Umbilical cord (tissue), 2 donors: ENCODE data around the gene ACTL8.

- RAMPAGE, long total RNA = no peak
These were observed 25.1 kb downstream of the ARHGEF10L start for GRCh38 chr1:17564519-17565069.

DNA sequence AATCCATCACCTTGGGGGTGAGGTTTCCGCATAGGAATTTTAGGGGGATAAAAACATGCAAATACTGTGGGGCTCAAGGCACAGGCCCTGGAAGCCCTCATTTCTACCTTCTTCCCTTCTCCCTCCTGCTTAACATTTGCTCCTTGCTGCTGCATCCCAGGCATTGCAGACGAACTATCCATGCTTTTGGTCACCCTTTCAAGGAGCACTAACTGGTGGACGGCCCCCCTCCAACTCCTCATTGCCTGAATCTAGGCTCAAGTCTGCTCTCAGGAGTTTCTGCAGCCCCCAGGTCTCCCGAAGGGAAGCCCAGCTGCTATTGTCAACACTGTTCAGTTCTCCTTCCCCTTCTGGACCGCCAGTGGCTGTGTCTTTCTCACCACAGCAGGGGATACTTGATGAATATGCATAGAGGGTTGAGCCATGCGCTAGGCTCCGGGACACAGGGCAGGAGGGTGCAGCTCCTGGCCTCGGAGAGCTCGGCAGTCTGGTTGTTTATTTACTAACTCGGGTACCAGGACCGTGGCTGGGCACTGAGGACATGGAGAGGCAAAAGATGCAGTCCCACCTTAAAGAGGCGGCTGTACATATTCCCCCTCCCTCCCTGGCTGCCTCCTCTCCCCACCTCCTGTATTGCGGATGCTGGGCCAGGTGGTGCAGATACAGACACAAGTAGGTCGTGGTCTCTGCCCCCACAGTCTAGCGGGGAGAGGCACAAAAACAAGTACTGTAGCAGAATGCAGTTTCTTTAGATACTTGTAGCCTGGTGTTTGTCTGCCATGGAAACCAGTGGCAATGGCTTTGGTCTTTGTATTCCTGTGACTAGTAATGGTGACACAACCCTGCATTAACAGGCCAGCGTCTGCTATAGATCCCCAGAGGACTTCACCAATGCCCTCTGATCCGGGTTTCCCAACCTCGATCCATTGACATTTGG is 26.0 kb downstream of the ARHGEF10L start:
- RAMPAGE, long total RNA = no peak

- RAMPAGE, long total RNA = no peak
These were observed 70.0 kb downstream of the ARHGEF10L start for GRCh38 chr1:17609377-17609931.

GRCh38 chr1:17622762-17623310 is 83.3 kb downstream of the ARHGEF10L start:
- RAMPAGE, long total RNA = no peak

GRCh38 chr1:17633724-17634168 is 94.2 kb downstream of the ARHGEF10L start:
- RAMPAGE, long total RNA = no peak

- RAMPAGE, long total RNA = no peak
These were observed 82.4 kb upstream of the ACTL8 start for GRCh38 chr1:17672709-17673101.

- RAMPAGE, long total RNA = no peak
These were observed at the start of gene ACTL8 for GRCh38 chr1:17755140-17755522. Gene ACTL8, plus strand, starts transcription at chr1:17755333.

GRCh38 chr1:18783892-18784279 is 75.6 kb downstream of the TAS1R2 start:
- RAMPAGE, long total RNA = no peak

GRCh38 chr1:18900098-18900753 is 2.1 kb downstream of the ALDH4A1 start:
- RAMPAGE, long total RNA = no peak

- RAMPAGE, long total RNA = no peak
These were observed 24.0 kb upstream of the ALDH4A1 start for GRCh38 chr1:18925996-18927029.

- RAMPAGE, long total RNA = no peak
These were observed 7.9 kb downstream of the IFFO2 start for GRCh38 chr1:18948428-18949042.

GRCh38 chr1:18988983-18989204 is 32.4 kb upstream of the IFFO2 start:
- RAMPAGE, long total RNA = no peak

DNA sequence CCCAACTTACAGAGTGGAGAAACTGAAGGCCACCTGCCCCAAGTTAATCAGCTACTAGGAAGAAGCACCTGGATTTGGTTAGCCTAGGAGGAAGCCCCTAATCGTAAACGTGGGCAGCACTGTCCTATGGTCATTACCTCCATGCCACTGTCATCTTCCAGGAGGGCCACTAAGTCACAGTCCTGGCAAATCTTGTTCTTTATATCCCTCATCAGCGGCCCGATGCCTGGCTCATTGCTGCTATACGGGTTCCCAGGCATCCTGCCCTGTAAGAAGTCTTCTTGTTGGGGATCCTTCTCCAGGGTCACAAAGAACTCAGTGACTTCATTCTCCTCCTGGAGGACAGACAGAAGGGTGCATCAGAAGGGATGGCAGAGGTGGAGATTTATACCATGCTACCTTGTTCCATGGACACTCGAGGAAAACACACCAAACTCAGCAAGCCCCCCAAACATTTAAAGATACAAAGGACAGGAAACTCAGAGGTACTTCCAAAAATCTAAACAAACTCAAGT is 109.8 kb downstream of the UBR4 start:
- RAMPAGE, long total RNA = no peak

GRCh38 chr1:19113760-19114445 is 96.2 kb downstream of the UBR4 start:
- RAMPAGE, long total RNA = no peak

- RAMPAGE, long total RNA = no peak
These were observed 84.2 kb downstream of the UBR4 start for GRCh38 chr1:19125937-19126191.

- RAMPAGE, long total RNA = no peak
These were observed 49.4 kb downstream of the UBR4 start for GRCh38 chr1:19160397-19161336.

DNA sequence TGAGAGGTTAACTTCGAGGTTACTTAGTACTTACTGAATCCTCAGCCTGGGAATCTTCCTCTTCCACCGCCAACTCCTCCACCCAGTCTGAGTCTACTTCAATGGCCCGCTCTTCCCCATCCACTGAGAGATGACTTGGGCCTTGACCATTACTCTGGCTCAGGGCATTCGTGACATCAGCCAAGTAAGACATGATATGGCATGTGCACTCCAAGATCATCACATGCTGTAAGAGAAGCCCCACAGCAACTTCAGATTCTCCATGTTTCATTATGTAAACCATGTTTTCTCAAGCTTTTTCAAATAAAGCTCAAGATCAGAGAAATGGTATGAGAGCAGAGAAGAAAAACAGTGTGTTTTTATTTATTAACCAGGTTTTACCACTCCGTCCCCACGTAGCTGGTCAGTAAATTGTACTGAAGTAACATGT is 47.7 kb downstream of the UBR4 start:
- RAMPAGE, long total RNA = no peak

GRCh38 chr1:19163922-19164667 is 46.0 kb downstream of the UBR4 start:
- RAMPAGE, long total RNA = no peak

- RAMPAGE, long total RNA = no peak
These were observed 15.4 kb downstream of the AKR7A3 start for GRCh38 chr1:19273180-19273628.

DNA sequence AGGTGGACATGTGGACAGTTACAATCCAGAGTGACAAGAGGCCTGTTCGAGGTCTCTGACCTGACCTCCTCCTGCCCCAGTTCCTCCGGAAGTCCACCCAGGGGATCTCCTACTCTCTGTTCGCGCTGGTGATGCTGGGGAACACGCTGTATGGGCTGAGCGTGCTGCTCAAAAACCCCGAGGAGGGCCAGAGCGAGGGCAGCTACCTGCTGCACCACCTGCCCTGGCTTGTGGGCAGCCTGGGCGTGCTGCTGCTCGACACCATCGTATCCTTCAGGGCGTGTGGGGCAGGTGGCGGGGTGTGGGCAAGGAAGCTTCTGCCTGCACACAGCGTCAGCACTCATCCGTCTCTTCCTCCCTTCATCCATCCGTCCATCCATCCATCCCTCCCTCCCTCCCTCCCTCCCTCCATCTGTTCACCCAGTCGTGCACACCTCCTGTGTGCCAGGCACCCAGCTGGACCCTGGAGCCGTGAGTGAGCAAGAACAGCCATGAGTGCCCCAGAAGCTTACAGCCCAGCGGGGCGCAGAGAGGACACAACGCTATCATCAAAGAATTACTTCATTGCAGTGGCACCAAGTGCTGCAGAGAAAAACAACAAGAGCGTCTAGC is 15.1 kb downstream of the SLC66A1 start:
- RAMPAGE, long total RNA = no peak